ENCODE results near the genes SHTN1, EMX2 and FAM204A.

DNA sequence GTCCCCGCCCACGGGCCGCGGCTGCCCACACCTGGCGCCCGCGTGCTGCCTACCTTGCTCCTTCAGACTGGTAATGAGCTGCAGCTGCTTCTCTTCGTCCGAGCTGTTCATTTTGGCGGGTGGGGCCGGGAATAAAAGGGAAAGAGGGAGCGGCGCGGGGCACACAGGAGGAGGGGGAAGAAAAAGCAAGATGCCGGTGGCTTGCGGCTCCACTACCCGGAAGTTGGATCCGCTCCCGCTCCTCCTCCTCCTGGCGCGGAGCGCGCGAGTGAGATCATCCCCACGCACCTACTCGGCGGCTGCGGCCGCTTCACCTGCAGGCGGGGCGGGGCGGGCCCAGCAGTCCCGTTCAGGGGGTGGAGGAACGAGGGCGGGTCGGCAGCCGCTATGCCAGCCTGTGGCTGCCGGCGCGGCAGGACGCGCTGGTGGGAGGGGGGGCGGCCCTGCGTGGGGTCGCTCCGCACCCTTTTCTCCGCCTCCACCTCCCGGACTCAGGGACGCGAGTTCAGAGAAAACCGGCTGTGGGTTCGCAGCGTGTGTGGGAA, at the start of gene SHTN1:
SHTN1 (minus strand) TSS at position 219 of the 545 bp plus-strand sequence.
- RRBS = 2% methylated on average over 17 of the region's 53 CpGs

GRCh38 chr10:117287151-117288250, 46.6 kb downstream of the SLC18A2 start:
- RRBS = no CpG with 5 or more reads among the region's 4 CpGs

DNA sequence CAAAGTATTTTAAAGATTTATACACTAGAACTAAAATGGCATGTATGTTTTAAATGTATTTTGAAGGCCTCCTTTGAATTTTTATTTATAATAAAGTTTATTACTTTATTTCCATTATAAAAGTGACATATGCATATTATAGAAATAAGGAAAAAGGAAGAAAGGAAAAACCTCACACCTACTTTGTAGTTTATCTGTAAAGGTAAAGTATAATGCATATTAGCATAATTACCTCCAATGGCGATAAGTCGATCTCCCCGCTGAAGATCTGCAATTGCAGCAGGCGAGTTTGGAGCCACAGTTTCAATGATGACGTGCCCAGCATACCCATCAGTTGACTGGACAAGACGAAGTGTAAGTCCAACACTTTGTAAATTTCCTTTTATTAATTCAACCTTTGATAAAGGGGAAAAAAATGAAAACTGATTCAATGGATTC, 49.1 kb downstream of the SLC18A2 start:
- RRBS = no CpG with 5 or more reads among the region's 6 CpGs

GRCh38 chr10:117442956-117443490, 67.8 kb upstream of the PDZD8 start:
- RRBS = no CpG with 5 or more reads among the region's 12 CpGs

- RRBS = no CpG with 5 or more reads among the region's 6 CpGs
Observed at GRCh38 chr10:117461793-117462206, 80.7 kb upstream of the EMX2 start.

GRCh38 chr10:117538003-117538617, 4.4 kb upstream of the EMX2 start:
- RRBS = 8% methylated on average over 3 of the region's 30 CpGs

DNA sequence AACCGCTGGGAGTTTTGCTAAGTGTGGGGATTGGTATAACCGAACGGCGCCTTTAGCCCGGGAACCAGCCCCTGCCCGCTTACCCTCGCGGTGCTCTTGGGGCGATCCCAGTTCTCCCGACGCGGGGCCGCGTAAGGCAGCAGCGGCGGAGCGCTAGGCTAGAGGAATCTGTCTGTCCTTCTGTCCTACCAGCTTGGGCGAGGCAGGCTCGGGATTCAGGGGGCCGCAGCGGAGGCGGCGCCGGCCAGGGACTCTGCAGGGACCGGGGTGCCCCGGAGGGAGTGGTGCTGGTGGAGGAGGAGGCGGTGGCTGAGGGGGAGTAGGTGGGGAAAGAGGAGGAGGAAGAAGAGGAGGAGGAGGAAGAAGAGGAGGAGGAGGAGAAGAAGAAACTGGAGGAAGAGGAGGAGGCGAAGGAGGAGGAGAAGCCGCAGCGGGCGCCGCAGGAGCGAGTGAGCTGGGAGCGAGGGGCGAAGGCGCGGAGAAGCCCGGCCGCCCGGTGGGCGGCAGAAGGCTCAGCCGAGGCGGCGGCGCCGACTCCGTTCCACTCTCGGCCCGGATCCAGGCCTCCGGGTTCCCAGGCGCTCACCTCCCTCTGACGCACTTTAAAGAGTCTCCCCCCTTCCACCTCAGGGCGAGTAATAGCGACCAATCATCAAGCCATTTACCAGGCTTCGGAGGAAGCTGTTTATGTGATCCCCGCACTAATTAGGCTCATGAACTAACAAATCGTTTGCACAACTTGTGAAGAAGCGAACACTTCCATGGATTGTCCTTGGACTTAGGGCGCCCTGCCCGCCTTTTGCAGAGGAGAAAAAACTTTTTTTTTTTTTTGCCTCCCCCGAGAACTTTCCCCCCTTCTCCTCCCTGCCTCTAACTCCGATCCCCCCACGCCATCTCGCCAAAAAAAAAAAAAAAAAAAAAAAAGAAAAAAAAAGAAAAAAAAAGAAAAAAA, at the start of gene EMX2:
EMX2 (plus strand) TSS at position 733 of the 952 bp plus-strand sequence.
- RRBS = 8% methylated on average over 10 of the region's 64 CpGs

GRCh38 chr10:117543967-117544613, 1.5 kb downstream of the EMX2 start:
- RRBS = 4% methylated on average over 5 of the region's 45 CpGs

- RRBS = 8% methylated on average over 6 of the region's 33 CpGs
Observed at GRCh38 chr10:117551310-117551902, 8.9 kb downstream of the EMX2 start.

DNA sequence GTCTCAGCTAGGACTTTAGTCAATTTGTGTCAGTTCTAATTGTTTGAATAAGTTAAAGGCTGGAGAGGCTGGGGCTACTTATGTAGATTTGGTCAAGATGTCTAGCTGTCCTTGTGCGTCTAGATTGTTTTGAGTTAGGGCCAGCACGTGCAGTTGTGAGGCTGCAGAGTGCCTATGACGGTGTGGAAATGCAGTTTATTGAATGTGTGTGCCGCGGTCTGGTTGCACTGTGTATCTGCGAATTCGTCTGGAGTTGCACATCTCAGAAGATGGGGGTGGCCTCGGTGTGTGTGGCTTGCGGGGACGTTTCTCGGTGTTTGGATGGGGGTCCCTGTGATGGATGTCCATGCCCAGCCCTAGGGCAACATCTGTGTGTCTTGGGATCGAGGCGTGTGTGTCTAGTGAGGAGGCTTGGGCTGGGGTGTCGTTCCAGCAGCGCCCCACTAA, 10.2 kb downstream of the EMX2 start:
- RRBS = no CpG with 5 or more reads among the region's 15 CpGs

- RRBS = no CpG with 5 or more reads among the region's 11 CpGs
Observed at GRCh38 chr10:117936126-117936741, 110.5 kb downstream of the RAB11FIP2 start.

DNA sequence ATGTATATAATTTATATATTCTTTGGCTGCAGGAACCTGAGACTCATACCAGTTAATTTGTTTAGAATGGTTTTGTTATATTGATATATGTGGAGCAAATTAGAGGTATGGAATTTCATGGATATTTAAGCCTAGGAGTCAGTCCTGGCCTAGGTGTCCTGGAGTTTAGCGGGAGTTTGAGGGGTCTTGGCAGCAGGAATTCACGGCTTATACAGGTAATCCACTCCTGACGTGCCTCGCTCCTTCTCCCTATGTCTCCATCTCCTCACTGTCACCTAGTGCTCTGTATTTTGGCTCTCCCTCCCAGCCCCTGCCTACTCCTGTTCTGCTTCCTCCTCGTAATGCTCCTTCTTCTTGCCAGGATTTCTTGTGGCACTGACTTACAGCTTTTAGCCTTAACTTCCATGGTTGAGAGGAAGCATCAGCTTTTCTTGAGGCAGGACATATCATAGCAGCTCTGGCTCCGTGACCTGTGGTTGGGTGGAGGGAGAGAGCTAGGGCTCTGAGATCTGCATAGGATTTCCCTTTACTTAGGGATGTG, 10.4 kb upstream of the RAB11FIP2 start:
- RRBS = no CpG with 5 or more reads among the region's 6 CpGs

DNA sequence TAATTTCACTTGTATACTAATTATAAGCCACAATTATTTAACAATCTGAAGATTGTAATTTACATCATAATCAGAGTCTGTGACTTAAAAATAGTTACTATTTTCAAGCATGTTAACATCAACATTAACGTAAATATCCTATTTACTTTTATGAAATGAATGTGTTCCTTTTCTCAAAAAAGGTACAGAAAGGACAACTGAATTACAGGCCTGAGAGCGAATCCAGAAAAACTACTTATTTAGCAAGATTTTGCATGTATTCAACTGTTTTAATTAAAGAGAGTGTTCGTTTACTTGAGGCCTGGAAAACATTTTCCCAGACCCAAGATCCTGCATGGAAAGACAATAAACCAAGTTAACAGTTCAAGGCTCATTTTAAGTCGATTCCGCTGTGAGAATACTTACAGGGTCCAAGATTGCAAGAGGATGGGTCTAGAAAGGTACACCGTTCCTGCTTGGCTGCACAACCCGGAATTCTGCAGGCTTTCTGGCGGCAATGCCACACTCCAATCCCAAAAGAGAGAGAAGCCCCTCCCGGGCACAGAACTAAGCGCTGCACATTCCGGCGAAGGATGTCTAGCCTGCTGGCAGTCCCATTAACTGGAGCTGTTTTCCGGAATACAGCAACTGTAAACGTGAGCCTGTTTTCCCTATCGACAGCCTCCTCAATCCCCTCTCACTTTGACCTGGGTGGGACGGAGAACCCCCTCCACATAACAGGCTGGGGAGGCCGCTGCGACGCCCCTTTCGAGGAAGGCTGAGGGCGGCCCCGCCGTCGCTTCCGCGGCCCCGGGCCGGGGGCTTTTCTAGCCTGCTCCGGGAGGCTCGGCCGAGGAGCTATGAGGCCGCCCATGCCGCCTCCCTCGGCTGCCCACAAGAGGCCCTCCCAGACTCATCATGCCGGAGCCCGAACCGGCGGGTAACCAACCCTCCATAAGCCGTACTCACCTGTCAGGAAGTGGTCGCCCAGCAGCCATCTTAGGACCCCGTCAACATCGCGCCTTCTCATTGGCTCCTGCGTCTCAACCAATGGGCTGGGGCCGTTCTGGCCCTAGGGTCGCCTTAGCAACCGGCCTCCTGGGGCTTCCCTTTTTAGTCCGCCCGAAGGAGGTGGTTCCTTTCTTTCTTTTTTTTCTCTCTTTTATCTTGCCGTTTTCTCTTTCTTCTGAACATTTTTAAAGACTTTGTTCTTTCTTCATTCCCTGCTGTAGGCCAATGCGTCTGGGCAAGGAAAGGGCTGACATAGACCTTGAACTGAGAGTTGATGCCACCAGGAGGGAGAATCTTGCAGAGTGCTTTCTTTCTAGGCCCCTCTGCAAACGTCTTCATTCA, at the start of gene FAM204A:
FAM204A (minus strand) TSS at position 1,003 of the 1,332 bp plus-strand sequence.
- RRBS = 3% methylated on average over 11 of the region's 52 CpGs

- RRBS = no CpG with 5 or more reads among the region's 12 CpGs
Observed at GRCh38 chr10:119035915-119036399, 6.4 kb downstream of the NANOS1 start.

DNA sequence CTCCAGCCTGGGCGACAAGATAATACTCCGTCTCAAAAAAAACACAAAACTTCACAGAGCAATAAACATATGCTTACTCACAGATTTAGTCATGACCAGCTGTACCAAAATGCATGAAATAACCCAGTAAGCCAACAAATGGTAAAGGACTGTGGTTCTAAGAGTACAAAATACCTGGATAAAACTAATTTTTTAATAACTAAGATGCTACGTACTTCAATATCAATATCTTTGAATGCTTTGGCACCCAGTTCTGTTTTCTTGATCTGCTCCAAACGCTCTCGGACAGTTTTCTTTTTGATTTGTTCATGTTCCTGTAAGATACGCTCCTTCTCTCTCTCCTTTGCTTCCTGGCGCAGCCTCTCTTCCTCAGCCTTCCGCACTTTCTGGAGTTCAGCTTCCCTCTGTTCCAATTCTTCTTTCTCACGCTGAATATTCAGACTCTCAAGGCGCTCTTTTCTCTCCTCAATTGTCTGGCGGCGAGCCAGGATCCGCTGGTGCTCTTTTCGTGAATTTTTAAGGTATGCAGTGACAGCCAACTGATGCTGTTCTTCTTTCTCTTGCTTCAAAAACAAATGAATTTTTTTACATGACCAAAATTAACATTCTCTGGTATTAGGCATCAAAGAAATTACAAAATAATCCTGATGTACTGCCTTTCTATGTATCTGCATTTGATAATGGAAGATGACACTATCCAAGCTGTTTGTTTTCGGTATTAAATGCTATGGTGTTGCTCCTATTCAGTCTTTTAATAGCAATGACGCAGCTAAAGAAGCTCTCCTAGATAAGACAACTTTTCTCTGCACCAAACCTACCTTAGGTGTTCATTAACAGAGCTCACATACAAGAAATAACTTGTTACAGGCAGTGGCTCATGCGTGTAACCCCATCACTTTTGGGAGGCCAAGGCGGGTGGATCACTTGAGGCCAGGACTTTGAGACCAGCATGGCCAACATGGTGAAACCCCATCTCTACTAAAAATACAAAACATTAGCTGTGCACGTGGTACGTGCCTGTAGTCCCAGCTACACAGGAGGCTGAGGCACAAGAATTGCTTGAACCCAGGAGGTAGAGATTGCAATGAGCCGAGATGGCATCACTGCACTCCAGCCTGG, 22.5 kb downstream of the EIF3A start:
- RRBS = no CpG with 5 or more reads among the region's 21 CpGs

DNA sequence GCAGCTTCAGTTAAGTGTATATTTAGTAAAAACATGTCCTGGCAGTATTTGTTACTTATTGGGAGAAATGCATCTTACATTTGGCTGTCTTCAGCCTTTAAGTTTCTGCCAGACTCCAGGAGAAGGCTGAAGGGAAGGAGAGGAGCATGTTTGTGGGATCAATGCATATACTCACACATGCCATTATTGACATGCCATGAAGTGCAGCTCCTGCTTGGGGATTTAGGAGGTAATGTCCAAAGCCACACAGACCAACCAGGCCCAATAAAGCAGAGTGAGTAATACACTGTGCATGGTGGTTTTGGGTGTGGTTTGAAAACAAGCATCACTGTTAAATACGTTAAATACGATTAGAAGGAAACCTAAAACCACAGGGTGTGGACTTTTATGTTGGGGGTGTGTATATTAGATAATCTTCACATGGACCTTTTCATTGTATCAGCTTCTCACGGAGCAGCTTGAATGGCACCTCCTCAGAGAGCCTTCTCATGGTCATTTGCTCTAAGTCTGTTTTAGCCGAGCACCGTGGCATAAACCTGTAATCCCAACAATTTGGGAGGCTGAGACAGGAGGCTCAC, 10.3 kb upstream of the EIF3A start:
- RRBS = no CpG with 5 or more reads among the region's 5 CpGs

DNA sequence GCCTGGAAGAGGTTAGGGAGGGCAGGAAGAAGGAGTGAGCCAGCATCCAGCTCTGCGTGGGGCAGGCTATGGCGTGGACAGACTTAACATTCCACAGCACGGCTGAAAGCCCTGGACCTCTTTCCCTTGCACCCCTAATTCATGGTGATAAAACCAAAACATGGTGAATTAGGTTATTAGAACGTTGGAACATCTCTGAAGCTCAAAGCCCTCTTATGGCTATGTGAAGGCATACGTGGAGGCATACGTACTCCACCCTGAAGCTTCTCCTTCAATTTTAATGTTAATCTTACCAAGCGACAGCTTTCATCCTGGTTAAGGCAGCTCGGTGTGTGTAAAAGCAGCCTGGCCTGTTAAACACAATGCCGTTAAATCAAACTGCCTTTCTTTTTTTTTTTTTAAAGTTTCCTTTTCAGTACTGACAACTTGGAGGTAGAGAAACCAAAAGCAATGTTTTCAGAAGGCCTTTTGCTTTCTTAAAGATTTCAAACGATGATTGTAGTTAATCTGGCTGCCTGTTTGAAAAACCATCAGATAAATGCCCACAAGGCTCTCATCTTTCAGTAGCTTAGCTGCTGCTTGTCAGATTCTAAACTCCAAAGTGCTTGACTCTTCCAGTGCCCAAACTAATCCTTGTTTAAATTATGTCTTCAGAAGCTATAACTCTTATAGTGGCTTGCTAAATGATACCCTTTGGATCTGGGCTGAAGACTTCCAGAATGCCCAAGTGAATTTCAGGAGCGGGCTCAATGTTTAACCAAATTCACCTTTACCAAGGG, 4.6 kb downstream of the GRK5 start:
- RRBS = no CpG with 5 or more reads among the region's 11 CpGs

- RRBS = no CpG with 5 or more reads among the region's 6 CpGs
Observed at GRCh38 chr10:119215053-119216010, 8.0 kb downstream of the GRK5 start.

GRCh38 chr10:119222454-119223626, 15.5 kb downstream of the GRK5 start:
- RRBS = no CpG with 5 or more reads among the region's 21 CpGs

DNA sequence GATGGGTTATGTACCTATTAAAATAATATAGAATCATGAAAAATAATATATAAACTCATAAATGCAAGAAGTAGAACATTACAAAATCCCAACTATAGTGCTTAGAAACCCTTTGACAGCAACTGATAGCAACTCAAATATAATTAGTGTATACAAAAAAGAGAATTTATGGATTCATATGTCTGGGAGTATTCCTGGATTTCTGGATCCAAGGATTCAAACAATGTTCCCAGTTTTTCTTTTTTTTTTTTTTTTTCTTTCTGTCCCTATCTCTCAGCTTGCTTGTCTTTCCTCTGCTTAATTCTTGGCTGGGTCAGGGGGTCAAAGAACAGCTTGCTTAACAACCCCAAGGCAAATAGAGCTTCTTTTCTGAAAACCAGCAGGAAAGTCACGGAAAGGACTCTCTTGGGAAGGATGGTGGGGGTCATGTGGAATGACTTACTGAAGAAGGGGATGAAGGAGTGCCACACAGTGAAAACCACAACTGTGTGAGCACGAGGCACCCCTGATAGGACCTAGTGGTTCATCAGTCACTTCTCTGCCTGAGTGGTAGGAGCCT, 36.0 kb downstream of the GRK5 start:
- RRBS = no CpG with 5 or more reads among the region's 2 CpGs

All from pericardium (tissue), 1 donor.